HT1080 (cell line): ENCODE results near the gene PTP4A1.

DNA sequence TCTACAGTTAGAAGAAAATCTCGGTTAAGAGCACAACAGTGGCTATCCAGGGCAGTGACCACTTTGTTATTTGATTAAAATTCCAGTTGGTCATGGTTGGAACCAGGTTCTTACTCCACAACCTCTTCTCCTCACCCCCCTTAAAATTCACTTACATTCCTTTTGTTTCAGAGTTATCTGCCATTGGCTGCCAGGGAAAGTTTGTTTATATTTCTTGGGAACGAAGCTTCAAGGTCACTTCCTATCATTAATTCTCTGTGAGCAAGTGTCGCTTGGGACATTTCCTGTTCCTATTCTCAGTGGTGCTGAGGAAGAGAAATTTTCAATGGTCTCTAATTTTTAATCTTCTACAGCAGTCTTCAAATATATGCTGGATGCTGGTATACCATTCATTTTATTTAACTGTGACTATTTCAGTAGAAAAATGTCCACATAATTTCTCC, 121.1 kb upstream of the COL21A1 start:
RAMPAGE:
- cytosol, long total RNA, result no peak
- long total RNA, result no peak
- nucleus, long total RNA, result no peak

DNA sequence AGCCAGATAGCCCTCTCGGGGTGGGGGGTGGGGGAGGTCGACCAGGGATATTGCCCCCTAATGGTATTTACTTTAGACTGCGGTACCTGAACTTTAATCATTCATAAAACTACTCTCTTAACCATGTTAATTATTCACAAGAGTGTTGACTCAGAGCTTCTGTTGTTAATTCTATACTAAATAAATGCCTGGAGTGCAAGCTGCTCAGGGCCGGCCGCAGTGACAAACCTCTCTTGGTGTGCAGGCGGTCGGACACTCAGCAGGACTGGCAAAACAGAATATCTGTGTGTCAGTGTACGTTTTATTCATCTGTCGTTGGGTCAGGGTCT, 152.4 kb upstream of the COL21A1 start:
RAMPAGE:
- cytosol, long total RNA, result no peak
- long total RNA, result no peak
- nucleus, long total RNA, result no peak

RAMPAGE:
- cytosol, long total RNA, result no peak
- long total RNA, result no peak
- nucleus, long total RNA, result no peak
Observed at GRCh38 chr6:56492697-56493330, 245.4 kb upstream of the COL21A1 start.

DNA sequence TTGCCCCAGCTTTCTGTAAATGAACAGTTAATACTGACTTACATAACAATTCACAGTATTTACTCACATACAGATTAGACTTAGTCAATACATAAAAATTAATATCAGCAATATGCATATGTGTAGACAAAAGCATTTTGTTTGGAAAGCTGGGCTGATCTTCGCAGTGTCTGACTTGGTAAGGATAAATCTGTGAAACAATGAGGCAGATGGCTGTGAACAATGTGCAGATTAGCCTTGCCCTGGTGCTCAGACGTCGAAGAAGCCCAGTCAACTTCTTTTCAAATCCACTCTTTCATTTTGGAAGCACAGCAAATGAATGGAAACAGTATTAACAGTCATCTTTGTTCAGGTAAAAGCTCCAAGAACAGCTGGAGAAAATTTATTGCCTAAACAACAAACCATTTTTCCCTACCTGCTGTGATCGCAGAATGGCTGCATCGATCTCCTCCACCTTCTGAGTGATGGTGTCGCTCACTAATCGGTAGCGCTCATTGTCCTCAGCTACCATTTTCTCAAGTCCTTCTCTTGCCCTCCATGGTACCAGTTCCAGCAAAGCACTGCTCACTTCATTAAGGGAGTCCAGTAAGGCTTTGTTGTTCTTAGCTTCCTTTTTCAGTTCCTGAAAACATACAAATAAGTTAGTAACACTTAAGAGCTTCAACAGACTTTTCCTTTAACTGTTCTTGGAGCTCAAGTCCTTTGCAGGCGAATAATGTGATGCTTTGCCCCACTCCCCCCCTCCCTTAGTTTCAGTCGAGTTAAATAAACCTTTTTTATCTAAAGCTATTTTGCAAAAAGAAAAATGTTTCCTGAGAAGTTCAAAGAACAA, 278.8 kb upstream of the COL21A1 start:
RAMPAGE:
- cytosol, long total RNA, result no peak
- long total RNA, result no peak
- nucleus, long total RNA, result no peak

GRCh38 chr6:56528347-56528745, 281.0 kb upstream of the COL21A1 start:
RAMPAGE:
- cytosol, long total RNA, result no peak
- long total RNA, result no peak
- nucleus, long total RNA, result no peak

GRCh38 chr6:56599930-56600419, 352.6 kb upstream of the COL21A1 start:
RAMPAGE:
- cytosol, long total RNA, result no peak
- long total RNA, result no peak
- nucleus, long total RNA, result no peak

DNA sequence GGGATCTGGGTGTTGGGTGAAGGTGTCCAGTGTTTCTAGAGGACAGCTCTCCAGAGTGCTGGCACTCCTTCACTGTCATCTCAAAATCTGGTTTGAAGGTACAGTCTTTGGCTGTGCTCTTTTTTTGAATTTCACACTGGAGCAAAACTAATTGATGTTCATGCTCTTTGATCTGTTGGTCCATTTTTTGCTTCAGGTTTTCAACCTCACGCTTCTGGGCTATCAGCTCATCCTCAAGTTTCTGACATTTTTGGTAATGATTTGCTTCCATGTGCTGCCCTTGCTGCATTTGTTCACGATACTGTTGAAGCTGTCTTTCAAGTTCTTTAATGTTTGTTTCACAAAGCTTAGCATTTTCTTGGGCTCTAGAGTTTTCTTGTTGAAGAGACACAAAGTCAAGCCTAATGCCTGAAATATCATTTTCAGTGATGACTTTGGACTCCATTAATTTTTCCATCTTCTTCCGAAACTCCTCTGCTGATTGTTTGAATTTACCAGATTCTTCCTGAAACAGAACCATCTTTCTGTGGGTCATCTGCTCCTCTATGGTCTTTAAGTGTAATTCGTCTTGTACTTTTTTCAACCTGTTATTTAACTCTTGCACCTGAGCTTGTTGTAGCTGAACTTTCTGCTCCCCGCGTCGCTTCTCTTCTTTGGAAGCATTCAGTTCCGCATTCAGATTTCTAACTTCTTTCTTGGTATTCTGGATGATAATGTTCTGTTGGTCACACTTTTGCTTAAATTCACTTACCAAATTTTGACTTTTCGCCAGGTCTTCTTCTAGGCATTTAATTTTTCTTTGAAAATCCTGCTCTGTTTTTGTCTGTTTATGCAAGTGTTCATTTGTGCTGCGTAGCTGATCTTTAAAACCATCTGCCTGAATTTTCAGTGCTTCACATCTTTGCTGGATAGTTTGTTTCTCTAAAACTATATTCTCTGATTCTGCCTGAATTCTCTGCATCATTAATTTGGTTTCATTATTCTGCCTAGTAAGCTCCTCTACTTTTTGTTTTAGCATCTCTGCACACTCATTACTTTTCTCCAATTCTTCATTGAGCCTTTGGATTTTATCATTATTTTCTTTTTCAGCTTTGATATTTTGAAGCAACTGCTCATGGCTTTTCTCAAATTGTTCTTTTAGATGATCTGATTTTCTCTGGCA, 335.9 kb downstream of the DST start:
RAMPAGE:
- cytosol, long total RNA, result no peak
- long total RNA, result no peak
- nucleus, long total RNA, result no peak

RAMPAGE:
- cytosol, long total RNA, result no peak
- long total RNA, result no peak
- nucleus, long total RNA, result no peak
Observed at GRCh38 chr6:56740407-56740914, 214.2 kb downstream of the DST start.

GRCh38 chr6:57147775-57148682, 24.1 kb upstream of the BAG2 start:
RAMPAGE:
- cytosol, long total RNA, result no peak
- long total RNA, result no peak
- nucleus, long total RNA, result no peak

DNA sequence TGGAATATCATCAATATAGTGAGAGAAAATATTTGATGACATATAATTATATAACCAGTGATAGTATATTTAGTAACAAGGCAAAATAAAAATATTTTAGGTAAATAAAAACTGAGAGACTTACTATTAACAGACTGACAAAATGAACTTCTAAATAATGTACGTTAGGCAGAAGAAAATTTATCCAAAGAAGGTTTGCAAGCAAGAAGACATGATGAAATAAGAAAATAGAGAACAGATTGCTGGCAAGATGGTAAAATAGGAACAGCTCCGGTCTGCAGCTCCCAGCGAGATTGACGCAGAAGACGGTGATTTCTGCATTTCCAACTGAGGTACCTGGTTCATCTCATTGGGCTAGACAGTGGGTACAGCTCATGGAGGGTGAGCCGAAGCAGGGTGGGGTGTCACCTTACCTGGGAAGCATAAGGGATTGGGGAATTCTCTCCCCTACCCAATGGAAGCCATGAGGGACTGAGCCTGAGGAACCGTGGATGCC, 416.7 kb downstream of the KHDRBS2 start:
RAMPAGE:
- cytosol, long total RNA, result no peak
- long total RNA, result no peak
- nucleus, long total RNA, result no peak

DNA sequence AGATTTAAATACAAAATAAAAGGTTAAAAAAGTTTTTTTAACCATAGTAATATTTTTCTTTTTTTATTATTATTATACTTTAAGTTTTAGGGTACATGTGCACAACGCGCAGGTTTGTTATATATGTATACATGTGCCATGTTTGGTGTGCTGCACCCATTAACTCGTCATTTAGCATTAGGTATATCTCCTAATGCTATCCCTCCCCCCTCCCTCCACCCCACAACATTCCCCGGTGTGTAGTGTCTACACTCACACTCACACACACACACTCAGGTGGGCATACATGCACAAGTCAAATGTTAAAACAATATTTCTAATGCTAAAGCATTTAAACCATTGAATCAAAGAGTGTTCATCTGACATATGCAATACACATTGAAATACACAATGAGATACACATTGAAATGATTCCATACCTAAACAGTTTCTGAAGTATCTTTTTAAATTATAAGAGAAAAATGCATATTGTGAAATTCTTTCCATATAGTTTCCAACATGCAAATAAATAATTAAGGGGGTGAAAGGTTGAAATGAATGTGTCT, 164.3 kb upstream of the KHDRBS2 start:
RAMPAGE:
- cytosol, long total RNA, result no peak
- long total RNA, result no peak
- nucleus, long total RNA, result no peak

GRCh38 chr6:62766328-62766728, 480.3 kb upstream of the KHDRBS2 start:
RAMPAGE:
- cytosol, long total RNA, result no peak
- long total RNA, result no peak
- nucleus, long total RNA, result no peak

DNA sequence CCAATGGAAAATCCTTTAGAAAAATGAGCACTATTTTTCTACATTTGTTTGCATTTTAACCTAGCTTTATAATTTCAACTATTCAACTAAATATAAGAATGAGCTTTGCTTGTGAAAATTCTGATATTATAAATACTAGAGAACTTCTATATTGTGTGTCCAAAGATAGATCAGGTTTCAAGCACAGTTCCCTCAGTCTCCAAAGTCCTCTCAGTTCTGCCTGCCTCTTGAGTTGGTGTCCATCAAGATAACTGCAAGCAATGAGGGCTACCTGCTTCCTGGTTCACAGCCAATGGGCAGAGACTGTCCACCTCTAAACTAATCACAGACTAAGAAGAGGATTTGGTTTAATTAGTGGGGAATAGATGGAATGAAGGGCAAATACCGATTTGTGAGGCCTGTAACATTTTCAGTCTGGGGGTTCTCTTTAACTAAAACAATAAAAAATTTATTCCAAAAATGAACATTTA, 41.3 kb upstream of the PTP4A1 start:
RAMPAGE:
- cytosol, long total RNA, result no peak
- long total RNA, result no peak
- nucleus, long total RNA, result no peak

RAMPAGE:
- cytosol, long total RNA, result no peak
- long total RNA, result no peak
- nucleus, long total RNA, result no peak
Observed at GRCh38 chr6:63565348-63565978, 6.8 kb upstream of the PTP4A1 start.

GRCh38 chr6:63572408-63572639, at the start of gene PTP4A1:
Gene PTP4A1 (plus strand): TSS chr6:63572480.
RAMPAGE:
- cytosol, long total RNA, result no peak
- long total RNA, result no peak
- nucleus, long total RNA, result no peak

DNA sequence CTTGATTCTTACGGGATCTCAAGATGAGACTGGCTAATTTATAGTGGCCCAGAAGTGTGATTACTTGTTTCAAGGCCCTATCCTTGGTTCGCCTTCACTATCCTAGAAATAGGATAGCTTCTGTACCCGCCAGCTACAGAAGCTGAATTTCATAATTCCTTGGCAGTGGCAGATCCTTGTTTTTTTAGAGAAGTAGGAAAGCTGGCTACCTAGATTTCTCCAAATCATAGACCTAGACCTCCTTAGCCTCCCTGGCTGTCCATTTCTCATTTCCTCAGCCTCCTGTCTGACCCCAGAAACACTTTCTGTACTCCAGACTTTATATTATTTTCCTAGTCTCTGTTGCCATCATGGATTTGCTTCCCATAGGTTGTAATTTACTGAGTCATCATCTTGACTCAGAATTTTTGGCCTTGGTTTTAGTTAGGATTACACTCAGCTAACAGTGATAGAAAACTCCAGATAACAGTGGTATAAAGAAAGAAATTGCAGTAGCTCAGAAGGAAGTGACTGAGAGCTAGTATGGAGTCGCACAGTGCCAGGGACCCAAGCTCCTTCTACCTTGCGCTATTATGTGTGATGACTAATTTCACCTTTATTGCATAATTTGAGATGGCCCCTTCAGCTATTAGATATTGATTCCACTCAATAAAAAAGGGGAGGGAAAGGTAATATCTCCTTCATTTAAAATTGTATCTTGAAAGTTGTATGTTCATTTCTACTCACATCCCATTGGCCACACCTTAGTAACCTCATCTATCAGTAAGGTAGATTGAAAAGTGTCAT, 27.8 kb downstream of the PHF3 start:
RAMPAGE:
- cytosol, long total RNA, result no peak
- long total RNA, result no peak
- nucleus, long total RNA, result no peak

RAMPAGE:
- cytosol, long total RNA, result no peak
- long total RNA, result no peak
- nucleus, long total RNA, result no peak
Observed at GRCh38 chr6:63698030-63698658, 62.5 kb downstream of the PHF3 start.

DNA sequence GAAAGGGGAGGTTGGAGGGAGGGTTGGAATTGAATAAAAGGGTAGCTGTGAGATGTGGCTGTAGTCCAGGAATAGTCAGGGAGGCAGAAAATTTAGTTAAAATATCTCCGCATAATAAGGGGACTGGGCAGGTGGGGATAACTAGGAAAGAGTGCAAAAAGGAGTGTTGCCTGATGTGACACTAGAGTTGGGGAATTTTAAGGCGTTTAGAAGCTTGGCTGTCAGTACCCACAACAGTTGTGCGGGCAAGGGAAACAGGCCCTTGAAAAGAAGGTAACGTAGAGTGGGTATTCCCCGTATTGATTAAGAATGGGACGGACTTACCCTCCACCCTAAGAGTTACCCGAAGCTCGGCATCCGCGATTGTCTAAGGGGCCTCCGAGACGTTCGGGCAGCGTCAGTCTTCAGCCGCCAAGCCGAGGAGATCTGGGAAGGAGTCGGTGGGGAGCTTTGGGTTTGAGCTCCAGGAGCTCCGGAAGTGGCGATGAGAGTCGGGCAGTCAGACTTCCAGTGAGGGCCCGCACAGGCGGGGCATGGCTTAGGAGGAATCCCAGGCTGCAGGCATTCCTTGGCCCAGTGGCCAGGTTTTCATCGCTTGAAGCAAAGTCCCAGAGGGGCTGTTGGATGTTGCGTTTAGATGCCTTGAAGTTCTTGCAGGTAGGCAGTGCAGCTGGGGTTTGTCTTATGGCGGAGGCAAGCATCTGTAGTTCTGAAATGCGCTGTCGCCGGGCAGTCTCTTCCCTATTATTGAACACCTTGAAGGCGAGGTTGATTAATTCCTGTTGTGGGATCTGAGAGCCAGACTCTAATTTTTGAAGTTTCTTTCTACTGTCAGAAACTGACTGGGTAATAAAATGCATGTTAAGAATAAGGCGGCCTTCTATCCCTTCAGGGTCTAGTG, 748.2 kb upstream of the ADGRB3 start:
RAMPAGE:
- cytosol, long total RNA, result no peak
- long total RNA, result no peak
- nucleus, long total RNA, result no peak

GRCh38 chr6:69790162-69790521, 6.7 kb downstream of the LMBRD1 start:
RAMPAGE:
- cytosol, long total RNA, result no peak
- long total RNA, result no peak
- nucleus, long total RNA, result no peak

RAMPAGE:
- cytosol, long total RNA, result no peak
- long total RNA, result no peak
- nucleus, long total RNA, result no peak
Observed at GRCh38 chr6:69881797-69882313, 15.5 kb downstream of the COL19A1 start.